Pulmonary artery (tissue), 1 donor: ENCODE results near the genes KAT14 and INSM1.

DNA sequence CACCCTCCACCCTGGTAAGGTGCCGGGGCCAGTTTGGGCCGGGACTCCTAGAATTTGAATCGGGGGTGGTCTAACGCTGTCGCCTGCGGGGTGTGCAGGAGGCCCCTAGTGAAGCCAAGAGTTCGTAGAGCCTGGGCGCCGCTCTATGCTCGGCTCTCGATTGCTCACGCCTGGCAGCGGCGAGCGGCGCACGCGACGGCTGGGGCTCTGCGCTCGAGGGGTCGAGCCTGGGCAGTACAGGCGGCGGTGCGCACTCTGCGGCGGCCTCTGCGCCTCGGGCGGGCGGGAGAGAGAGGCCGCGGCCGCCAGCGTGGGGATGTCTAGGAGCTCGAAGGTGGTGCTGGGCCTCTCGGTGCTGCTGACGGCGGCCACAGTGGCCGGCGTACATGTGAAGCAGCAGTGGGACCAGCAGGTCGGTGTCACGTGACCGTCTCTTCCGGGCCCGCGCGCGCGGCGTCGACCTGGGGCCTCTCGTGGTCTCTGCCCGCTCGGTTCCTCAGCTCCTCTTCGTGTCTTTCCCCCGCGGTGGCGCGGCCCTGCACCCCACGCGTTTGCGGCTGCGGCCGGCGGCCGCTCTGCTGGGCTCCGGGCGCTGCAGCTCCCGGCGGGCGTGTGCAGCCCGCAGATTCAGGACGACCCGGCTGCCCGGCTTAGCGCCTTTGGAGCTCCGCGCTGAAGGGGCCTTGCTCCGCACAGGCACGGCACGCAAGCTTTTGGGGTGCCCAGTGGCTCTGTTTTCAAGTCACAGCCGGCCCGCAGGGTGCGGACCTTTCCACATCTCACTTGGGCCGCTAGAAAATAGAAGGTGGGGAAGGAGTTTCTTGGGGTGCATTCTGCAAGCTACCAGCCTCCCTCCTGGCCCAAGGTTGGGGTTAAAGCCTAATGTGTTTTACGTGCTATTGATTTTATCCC, at the start of gene KAT14:
Gene KAT14 (plus strand): TSS at position 224 of the 912 bp plus-strand sequence.
- PRO-cap: bidirectional peak, plus-strand start at position 234 of the sequence, minus-strand start at position 145 of the sequence

DNA sequence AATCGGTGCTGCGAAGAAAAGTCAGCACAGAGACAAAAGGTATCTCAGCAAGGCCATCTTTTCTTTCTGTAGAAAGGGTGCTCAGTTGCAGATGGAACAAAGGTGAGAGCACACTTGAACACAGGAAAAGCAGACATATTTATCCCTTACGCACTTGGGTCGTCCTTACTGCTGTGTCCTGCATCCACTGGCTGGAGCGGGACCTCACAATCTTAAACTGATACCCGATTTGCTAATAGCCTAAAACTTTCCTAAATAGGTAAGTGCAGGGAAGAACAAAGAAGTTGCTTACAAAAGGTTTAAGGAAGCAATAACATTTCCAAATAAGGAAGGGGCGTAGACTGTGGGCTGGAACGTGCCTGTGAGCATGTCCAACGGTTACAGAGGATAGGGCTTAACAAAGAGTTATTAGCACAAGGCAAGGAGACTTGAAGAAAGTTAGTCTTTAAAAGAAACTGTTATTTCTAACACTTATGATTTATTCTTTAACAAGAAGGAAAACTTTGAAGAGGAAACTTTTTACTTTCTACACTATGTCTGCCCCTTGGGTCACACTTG, 28.5 kb downstream of the KAT14 start:
- PRO-cap: no peak

DNA sequence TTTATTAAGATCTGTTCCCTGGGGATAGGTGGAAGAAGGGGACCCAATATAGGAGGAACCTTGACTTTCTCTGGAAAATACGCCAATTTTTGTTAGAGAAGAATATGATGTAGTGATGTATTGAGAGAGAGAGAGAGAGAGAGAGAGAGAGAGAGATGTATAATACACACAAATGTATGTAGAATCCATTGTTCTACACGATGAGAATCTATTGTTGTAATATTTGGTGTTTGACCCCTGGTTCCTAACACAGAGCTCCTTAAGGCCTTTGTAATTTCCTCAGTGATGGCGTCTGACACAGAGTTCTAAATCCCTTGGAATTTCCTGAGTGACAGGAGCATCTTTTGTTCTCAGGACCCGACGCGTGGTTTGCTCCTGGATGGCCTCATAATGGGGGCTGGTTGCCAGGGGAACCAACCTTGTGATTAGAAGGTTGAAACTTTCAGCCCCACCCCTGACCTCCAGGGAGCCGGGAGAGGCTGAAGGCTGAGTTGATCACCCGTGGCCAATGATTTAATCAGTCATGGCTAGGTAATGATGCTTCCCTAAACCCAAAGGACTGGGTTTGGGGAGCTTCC, 20.6 kb upstream of the ZNF133 start:
- PRO-cap: no peak

DNA sequence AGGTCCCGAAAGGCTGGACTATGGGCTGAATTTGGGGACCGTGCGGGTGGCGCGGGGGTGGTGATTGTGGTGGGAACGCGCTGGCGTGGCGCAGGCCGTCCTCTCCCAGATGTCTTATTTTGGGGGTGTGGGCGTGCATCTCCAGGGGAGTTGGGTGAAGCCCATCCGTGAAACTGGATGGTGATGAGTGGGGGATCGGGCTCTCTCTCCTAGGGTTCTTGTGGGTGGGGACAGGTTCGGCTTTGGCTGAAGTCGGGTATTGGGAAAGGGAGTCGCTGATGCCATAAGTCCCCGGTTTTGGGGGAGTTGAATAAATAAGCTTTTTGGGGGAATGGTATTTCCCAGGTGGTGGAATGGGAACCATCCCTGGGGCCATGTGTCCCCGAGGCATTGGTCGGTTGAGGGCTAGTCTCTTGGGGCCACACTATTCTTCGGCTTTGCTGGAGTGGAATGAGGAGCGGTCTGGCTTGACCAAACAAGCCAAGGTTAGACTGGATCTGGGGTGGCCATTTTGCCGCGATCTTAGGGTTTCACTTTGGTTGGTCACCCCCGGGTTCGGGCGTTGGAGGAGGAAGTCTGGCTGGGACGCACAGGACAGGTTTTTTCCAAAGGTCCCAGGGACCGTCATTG, 452 bp downstream of the ZNF133 start:
- PRO-cap: no peak

- PRO-cap: no peak
These were observed 176.1 kb downstream of the SCP2D1 start for GRCh38 chr20:18989587-18990154.

- PRO-cap: no peak
These were observed 186.2 kb upstream of the SLC24A3 start for GRCh38 chr20:19026148-19026635.

GRCh38 chr20:19211978-19212262, 522 bp upstream of the SLC24A3 start:
- PRO-cap: bidirectional peak, plus-strand start at chr20:19212093, minus-strand start at chr20:19212083

- PRO-cap: no peak
These were observed 194.2 kb downstream of the SLC24A3 start for GRCh38 chr20:19406522-19407112.

DNA sequence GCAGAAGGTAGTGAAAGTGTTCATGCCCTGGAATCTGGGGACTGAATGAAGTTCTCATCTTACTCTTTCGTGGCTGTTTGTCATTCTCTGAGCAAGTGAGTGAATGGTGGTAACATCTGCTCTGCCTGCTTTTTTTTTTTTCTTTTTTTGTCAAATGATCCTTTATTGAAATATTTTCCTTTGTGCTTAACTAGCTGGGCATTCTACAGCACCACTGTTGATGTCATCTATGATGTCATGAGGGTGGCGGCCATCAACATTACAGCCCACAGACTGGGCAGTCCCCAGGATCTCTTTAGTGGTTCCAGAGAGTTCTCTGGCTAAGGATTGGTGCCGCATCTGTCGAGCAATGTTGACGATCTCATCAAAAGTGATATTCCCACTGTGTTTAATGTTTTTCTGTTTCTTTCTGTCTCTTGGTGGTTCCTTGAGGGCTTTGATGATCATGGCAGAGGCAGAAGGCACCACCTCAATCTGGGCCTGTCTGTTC, 65.2 kb downstream of the RIN2 start:
- PRO-cap: no peak

DNA sequence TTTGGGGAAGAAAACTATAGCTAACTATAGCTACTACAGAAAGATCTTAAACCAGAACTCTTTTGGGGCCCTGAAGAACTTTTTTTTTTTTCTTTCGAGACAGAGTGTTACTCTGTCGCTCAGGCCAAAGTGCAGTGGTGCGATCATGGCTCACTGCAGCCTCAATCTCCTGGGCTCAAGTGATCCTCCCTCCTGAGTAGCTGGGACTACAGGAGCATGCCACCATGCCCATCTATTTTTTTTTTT, 128.8 kb downstream of the RIN2 start:
- PRO-cap: no peak

DNA sequence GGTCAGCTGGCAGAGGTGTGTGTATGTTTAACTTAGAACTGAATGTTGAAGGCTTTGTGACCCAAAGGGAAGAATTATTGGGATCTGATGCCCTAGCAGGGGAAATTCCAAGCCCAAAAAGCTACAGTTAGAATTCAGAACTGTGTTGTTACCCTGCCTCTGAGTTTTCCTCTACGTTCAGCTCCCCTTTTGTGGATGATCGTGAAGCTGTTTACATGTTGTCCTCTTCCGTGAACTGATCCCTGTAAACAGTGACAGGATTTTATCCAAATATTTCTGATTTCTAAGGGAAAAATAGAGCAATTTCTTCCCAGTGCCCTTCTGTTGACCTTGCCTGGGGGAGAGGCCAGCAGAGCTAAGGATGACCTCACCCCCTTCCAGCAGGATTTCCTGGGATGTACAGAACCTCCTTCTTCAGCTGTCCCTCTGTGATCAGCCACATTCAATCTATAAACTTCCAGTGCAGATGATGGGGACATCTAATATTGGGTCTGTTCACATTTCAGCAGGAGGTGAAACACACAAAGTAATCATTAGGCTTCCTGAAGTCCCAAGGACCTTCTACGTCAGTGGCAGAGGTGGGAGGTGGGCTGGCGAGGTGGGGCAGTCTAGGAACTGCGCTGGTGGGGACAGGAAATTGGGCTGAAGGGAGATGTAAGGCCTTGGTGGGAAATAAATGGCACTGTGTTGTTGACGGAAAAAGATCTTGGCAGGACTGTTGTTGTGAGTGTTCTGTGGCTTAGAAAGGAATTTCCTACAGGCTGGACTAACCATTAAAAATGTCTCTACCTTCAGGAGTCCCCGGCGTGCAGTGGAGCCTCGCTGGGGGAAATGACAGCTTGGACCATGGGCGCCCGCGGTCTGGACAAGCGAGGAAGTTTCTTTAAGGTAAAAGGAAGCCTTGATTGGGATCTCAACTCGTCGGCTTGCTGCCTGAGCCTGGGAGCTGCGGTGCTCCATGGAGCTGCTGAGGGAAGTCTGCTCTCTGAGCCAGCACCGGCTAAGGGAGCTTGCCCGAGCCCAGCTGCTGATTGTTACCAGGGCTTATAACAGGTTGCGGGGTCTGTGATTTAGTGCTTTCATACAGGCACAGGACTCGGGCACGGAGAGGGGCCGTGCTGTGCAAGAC, 128.0 kb upstream of the NAA20 start:
- PRO-cap: no peak

DNA sequence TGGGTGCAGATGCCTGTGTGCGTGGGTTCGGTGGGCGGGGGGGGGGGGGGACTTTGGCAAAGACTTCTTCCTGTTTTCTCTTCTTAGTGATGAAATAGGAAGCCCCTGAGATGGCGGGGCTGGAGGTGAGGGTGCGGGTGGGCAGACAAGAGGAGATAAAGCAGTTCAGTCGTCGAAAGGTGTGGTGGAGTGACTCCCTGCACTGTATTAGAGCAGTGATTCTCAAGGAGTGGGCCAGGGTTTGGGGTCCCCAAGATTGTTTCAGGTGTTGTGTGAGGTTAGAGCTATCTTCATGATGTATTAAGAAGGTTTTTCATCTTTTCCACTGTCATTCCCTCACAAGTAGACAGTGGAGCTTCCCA, 3.8 kb downstream of the NAA20 start:
- PRO-cap: no peak

GRCh38 chr20:20102849-20103302, 50.5 kb downstream of the CFAP61 start:
- PRO-cap: no peak

- PRO-cap: no peak
These were observed 155.2 kb upstream of the INSM1 start for GRCh38 chr20:20212528-20213293.

DNA sequence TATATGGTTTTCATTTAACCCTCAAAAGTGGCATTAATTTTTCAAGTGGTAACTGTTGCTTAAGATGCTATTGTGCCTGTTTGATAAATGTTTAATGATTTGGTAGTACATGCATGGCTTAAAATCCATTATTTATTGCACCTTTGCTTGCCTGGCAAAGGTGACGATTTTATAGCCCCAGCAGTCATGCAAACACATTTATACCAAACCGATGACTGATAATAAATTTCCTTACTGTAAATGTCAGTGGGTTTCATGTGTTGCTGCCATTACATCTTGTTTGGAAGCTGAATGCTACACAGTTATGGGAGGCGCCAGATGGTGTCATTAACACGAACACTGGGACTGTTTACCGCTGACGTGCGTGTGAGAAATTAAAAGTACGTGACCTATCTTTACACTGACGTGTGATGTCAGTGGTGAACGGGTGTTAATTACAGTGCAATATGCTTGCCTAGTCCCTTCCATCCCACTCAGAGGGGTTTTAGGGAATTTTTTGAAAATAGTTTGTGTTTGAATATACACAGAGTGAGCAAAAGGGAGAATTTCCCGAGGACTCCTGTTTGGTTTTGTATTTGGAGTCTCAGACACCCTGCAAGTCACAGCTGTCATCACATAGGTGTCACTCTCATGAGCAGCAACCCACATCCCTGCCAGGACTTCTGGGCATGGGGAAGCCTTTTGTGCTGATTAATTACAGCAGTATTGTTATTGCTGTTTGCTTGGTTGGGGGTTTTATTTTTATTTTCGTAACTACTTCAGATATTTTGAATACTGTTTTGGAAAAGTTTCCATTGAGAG, 151.8 kb upstream of the INSM1 start:
- PRO-cap: no peak

GRCh38 chr20:20367154-20368164, at the start of gene INSM1:
INSM1 (plus strand) TSS chr20:20368104.
- PRO-cap: no peak

DNA sequence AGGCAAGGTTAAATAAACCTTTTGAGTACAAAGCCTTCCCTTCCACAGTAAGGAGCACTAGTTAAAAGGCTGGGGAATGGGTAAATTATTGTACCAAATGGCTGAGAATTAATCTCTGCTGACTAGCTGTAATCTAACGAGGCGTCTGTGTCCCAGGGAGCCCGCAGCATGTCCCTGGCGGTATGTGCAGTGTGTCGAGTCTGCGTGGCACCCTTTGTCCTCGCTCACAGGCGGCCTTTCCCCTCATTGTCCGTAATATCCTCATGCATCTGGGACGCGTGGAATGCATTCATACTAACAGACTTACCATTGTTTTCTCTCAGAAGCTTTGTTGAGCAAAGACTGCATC, 124.5 kb downstream of the INSM1 start:
- PRO-cap: no peak

- PRO-cap: no peak
These were observed 137.3 kb downstream of the INSM1 start for GRCh38 chr20:20504884-20505976.

- PRO-cap: no peak
These were observed 163.8 kb downstream of the RALGAPA2 start for GRCh38 chr20:20548586-20549177.

DNA sequence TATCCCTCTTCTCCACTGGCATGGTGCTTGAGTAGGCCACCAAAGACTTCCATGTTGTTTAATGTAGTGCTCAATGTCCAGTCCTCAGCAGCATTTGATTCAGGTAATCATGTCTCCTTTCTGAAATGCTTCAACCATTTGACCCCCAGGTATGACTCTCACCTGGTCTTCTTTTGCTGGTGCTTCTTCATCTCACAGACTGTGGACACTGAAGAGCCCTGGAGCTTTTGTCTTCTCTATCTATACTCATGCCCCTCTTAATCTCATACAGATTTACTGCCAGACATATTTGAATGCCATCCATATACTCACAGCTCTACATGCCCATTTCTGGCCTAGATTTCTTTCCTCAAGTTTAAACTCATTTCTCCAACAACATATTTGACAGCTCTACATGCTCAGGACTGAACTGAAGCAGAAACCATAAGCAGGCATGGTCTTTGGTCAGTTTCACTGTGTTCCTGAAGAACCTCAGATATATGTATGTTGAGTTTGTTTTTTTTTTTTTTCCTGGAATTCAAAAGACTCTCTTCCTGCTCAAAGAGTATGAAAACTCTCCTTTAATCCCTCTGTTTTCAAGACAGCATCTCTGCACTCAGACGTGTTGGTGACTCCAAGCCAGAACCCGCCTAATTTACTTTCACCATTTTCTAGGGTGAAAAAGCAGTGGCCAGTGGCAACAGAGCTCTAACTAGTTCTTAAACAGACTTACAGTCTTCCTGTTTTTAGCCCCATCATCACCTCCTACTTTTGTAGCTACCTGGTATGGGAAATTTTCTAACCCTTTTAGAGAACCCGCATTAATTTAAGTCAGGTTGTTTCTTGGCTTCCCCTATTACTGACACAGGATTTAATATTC, 137.3 kb downstream of the RALGAPA2 start:
- PRO-cap: no peak